HepG2 (cell line): ENCODE data around the genes PDF and NQO1.

DNA sequence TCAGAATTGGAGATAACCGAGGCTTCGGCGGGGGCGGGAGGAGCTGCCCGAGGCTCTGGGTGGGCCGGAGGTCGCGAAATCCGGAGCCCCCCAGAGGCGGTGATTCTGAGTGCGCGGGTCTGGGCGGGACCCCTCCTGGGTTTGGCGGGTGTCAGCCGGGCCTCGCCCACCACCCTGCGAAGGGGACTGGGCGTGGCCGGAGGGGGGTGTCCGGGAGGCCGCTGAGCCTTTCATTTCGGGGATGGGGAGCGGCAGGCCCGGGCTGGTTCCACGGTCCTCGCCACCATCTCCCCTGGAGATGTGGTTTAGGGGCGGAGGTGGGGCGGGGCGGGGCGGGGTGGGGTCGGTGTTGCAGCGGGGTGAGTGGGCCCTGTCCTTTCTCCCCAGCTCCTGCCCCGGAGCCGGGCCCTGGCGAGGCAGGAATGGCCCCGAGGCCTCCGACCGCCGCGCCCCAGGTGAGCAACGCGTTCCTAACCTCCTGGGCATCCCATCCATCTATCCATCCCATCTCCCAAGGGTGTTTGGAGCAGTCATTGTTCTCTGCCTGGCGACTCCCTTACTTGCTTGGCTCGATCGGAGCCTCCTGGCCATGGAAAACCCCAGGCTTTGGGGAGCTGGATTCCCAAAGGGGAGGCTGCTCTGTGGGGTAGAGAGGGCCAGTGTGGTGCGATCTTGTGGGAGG, 421 bp downstream of the ZFP90 start:
- RRBS, 2 experiments: 1 to 3% methylated on average over 19 of the region's 46 CpGs
CAGE:
- cytosol, long polyA minus RNA: no peak
- cytosol, long polyA plus RNA: no peak
- long polyA plus RNA: no peak
- nucleus, long polyA minus RNA: no peak
- nucleus, long polyA plus RNA: no peak

DNA sequence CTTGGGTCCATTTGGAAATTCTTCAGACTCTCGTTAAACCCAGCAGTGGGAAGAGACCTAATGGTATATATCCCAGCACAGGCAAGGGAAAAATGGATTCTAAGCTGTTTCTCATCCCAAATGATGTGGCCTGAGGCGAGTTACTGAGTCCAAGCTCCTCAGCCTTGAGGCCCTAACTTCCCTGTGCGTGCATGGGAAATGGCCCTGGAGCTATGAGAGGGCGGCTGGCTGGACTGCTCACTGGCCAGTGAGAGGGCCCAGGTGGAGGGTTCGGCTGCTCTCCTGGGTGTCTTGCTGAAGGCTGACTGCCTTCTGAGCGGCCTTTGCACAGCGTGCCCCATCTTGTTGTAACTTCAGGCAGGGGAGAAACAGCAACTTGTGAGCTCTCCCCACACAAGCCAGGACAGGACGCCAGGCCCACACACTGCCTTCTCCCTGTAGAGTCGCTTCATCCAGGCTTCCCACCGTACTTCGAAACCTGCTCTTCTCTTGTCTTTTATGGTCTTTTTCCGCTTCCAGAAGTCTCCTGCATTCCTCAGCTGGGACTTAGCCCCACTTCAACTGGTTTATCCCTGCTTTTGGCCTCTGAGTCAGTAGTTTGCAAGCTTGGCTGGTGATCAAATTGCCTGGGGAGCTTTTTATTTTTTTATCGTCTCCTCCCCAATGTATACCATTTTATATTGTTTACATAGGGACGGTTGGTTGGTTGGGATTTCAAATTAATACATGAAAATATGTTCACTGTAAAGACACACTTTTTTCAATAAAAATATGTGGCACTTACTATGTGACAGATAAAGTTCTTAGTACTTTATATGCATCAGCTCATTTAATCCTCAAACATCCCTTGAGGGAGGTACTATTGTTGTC, 13.4 kb downstream of the CDH3 start:
- RRBS, 2 experiments: no CpG with 5 or more reads among the region's 14 CpGs
CAGE:
- cytosol, long polyA minus RNA: no peak
- cytosol, long polyA plus RNA: no peak
- long polyA plus RNA: no peak
- nucleus, long polyA minus RNA: no peak
- nucleus, long polyA plus RNA: no peak

DNA sequence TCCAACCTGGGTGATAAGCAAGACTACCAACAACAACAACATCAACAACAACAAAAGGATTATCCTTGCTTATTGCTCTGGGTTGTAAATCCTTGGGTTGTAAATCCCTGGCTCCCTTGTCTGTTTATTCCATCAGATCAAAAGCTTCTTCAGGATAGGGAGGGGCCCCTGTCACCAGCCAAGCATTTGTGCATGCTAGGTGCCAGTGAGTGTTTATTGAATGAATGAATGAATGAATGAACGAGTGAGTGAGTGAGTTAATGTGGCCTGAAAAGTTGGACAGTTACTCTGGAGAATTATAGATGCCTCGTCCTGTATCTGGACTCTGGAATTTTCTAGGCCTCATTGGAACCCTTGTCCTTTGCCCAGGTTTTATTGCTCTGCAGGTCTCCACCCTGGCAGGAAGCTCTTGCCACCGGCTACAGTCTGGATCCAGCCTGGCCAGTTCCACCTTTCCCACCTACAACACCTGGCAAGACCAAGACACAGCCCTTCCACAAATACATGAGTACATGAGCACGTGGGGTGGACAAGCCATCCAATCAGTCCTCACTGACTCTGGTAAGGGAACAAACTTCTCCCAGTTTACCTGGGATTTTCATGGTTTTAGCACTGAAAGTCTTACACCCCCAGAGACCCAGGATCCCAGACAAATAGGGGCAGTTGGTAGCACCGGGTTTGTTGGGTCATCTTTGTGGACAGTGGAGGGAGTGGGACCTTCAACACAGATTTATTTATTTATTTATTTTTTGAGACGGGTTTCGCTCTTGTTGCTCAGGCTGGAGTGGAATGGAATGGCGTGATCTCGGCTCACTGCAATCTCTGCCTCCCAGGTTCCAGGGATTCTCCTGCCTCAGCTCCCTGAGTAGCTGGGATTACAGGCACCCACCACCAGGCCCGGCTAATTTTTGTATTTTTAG, 14.8 kb upstream of the CDH1 start:
- RRBS, 2 experiments: no CpG with 5 or more reads among the region's 10 CpGs
CAGE:
- cytosol, long polyA minus RNA: no peak
- cytosol, long polyA plus RNA: no peak
- long polyA plus RNA: no peak
- nucleus, long polyA minus RNA: no peak
- nucleus, long polyA plus RNA: no peak

DNA sequence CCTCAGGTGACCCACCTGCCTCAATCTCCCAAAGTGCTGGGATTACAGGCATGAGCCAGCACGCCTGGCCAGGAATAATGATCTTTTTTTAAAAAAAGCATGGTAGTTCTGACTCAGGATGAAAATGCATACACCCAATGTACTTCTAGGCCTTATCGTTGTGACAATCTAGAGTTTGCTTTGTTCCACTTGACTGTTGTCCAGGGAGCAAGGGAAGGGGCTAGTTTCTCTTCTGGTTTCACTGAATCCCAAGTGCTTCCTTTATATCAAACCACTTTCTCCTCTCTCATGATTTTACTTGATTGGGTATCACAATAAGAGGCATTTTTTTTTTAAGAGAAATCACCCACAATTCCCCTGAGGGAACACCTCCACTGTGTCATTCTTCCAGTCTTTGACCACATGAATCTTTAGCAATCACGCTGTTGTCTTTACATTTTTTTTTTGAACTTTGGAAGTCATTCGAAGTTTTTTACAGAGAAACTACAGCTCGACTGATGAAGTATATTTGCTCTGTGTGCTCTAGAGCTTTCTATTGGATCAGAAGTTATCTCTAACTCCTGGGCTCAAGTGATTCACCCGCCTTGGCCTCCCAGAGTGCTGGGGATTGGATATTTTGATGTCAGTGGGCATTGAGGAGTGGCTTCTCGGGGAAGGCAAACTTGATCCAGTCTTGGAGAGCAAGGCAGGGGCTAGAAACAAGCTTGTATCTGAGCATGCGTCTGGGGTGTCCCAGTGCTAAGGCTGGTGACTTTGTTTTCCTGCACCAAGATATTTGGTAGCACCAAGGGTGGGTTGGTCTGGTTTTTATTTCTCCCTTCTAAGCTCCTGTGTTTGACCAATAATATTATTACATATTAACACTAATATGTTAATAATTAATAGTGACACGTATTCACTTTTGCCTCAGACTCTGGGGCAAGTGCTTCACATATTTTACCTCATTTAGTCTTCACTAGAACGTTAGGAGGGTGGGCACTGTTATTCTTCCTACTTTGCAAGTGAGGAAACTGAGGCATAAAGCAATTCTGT, 3.1 kb downstream of the CDH1 start:
- RRBS, 2 experiments: no CpG with 5 or more reads among the region's 10 CpGs
CAGE:
- cytosol, long polyA minus RNA: no peak
- cytosol, long polyA plus RNA: no peak
- long polyA plus RNA: no peak
- nucleus, long polyA minus RNA: no peak
- nucleus, long polyA plus RNA: no peak

DNA sequence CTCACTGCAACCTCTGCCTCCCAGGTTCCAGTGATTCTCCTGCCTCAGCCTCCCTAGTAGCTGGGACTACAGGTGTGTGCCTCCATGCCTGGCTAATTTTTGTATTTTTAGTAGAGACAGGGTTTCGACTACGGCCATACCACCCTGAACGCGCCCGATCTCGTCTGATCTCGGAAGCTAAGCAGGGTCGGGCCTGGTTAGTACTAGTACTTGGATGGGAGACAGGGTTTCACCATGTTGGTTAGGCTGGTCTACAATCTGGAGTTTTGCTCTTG, 5.2 kb downstream of the CDH1 start:
- RRBS, 2 experiments: no CpG with 5 or more reads among the region's 8 CpGs
CAGE:
- cytosol, long polyA minus RNA: no peak
- cytosol, long polyA plus RNA: no peak
- long polyA plus RNA: no peak
- nucleus, long polyA minus RNA: no peak
- nucleus, long polyA plus RNA: no peak

- RRBS, 2 experiments: no CpG with 5 or more reads among the region's 6 CpGs
CAGE:
- cytosol, long polyA minus RNA: no peak
- cytosol, long polyA plus RNA: no peak
- long polyA plus RNA: no peak
- nucleus, long polyA minus RNA: no peak
- nucleus, long polyA plus RNA: no peak
Observed at GRCh38 chr16:69031800-69032252, 73.6 kb upstream of the HAS3 start.

DNA sequence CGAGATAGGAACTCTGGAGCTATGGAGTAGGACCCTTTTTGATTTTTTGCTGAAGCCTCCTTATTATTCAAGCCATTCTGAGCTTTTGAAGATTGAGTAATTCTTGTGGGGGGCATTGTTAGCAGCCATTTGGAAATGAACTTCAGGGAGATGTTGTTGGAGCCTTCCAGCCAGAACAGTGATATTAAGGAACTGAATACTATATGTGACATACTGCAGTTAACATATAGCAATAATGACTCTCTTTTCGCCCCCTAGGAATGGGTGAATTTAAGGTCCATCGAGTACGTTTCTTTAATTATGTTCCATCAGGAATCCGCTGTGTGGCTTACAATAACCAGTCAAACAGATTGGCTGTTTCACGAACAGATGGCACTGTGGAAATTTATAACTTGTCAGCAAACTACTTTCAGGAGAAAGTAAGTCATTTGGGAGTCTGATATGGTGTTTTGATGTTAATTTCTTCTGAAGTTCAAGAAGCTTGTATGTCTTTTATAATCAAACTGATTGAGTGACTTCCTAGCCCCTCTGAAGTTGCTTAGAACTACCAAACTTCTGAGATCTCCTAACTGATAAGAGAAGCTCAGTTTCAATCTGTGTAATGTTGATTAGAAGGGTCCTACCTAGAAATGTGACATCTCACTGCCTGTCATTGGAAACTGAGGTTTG, 885 bp downstream of the UTP4 start:
- RRBS, 2 experiments: no CpG with 5 or more reads among the region's 6 CpGs
CAGE:
- cytosol, long polyA minus RNA: no peak
- cytosol, long polyA plus RNA: no peak
- long polyA plus RNA: no peak
- nucleus, long polyA minus RNA: no peak
- nucleus, long polyA plus RNA: no peak

DNA sequence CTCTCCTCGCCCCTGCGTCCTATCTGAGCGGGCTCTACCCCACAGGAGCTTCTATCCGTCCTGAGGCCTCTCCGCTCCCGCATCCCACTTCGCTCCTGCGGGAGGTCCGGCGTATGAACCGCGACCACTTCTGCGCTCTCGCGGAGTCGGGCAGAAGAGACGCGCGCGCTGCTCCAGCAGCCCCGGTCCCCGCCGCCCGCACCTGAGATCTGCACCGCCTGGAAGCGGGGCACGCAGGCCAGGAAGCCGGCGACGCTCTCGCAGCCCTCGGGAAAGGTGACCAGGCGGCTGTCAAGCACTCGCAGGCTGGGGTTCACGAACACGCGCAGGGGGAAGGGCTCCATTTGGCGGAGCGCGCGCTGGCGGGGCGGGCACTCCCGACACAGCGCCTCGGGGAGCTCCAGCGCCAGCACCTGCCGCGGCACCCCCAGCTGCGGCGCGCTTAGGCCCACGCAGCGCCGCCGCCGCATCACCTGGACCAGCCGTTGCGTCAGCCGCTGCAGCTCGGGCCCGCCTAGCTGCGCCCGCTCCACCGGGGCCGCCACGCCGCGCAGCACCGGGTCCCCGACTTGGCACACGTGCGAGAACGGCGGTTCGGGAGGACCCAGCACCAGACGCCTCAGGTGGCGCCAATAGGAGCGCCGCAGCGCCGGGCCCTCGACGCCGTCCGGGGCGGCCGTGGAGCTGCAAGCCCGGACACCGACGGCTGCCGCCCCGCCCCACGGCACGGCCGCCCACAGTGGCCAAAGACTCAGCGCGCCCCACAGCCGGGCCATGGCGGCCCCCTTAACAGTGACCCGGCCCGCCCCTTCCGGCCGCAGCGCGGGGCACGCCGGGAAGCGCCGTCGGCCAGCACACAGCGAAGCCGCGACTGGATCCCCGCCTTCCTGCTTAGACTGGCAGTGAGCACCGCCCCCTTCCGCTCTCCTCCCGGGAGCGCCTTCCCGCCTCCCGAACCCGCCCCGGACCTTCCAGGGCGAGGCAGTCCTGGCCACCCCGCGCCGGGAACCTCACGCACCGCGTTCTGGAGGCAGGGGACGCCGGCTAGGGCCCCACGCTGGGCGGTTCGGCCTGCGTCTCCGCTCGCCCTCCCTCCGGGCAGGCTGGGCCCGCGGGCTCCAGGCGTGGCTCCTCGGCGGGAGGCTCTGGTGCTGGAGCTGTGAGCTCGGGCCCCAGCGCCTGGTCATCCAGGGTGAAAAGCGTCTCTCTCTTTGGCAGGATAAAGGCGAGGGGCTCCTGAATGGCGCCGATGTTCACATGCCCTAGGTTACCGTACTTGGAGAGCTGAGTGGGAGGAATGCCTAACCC, at the start of gene PDF:
Gene PDF, minus strand, starts transcription at position 794 of the 1,308 bp plus-strand sequence.
- RRBS, 2 experiments: 1% methylated on average over 65 of the region's 151 CpGs
CAGE:
- cytosol, long polyA minus RNA: no peak
- cytosol, long polyA plus RNA: no peak
- long polyA plus RNA: no peak
- nucleus, long polyA minus RNA: no peak
- nucleus, long polyA plus RNA: no peak

DNA sequence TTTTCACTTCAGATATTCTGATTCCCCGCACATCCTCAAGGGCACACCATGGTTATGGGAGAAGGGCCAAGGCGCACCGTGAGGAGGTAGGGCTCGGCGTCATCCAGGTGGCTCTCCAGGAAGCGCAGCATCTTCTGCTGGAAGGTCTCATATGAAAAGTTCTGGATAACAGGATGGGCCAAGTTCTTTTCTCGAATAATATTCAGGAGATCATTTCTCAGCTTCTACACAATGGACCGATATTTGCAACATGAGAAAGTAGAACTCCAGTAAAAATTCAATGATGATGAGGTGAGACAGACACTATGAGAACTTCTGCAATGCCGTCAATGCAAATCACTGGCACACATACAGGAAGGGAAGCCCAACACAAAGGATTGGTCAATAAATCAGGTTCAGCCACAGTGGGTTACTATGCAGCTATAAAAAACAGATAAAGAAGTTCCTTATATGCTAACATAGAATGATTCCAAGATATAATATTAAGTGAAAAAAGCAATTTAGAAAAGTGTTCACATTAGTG, 15.3 kb downstream of the TERF2 start:
- RRBS, 2 experiments: no CpG with 5 or more reads among the region's 9 CpGs
CAGE:
- cytosol, long polyA minus RNA: no peak
- cytosol, long polyA plus RNA: no peak
- long polyA plus RNA: no peak
- nucleus, long polyA minus RNA: no peak
- nucleus, long polyA plus RNA: no peak

DNA sequence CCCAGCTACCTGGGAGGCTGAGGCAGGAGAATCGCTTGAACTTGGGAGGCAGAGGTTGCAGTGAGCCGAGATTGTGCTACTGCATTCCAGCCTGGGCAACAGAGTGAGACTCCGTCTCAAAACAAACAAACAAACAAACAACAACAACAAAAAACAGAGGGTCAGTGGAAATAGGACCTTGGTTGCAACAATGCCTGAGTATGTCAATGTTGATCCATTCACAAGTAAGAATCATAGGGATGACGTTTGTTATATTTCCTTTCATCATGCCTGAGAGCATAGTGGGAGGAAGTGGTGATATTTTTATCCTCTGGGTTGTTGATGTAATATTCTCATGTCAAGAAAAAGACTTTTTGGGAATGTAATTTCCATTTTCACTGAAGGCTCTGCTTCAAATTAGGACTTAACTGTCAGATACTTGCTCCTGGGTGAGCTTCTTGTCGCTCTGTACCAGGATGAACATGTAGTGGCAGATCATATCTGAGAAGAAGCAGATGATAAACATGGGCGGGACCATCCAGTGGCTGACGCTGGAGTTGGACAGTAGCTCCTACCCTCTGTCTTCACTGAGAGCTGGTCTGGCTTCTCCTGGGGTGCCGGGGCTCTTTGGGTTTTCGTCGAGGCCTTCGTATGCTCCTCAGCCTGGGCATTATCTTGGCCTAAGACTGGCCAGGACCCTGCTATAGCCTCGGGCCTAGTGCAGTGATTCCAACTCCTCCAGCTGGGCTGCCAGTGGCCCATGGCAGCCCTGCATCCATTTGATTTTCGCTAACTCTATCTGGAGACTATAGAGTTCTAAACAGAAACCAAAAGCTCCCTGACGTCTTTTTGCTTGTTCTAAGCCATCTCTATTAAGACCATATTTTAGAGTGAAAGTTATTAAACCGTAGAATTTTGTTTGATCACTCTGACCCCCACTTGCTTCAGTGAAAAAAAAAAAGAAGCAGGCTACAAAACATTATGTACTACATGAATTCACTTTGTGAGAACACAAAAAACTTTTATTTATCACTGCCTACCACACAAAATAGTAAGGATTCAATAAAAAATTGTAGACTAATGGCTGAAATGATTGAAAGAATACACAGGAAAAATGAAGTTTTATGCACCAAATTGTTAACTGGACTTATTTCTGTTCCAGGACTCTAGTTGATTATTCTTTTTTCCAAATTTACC, 19.7 kb downstream of the CYB5B start:
- RRBS, 2 experiments: no CpG with 5 or more reads among the region's 15 CpGs
CAGE:
- cytosol, long polyA minus RNA: no peak
- cytosol, long polyA plus RNA: no peak
- long polyA plus RNA: no peak
- nucleus, long polyA minus RNA: no peak
- nucleus, long polyA plus RNA: no peak

DNA sequence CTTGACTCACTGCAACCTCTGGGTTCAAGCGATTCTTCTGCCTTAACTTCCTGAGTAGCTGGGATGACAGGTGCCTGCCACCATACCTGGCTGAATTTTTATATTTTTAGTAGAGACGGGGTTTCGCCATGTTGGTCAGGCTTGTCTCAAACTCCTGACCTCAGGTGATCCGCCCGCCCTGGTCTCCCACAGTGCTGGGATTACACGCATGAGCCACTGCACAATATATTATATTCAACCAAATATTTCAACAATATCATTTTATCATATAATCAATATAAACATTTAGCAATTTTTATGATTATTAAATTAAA, 34.2 kb upstream of the NFAT5 start:
- RRBS, 2 experiments: no CpG with 5 or more reads among the region's 6 CpGs
CAGE:
- cytosol, long polyA minus RNA: no peak
- cytosol, long polyA plus RNA: no peak
- long polyA plus RNA: no peak
- nucleus, long polyA minus RNA: no peak
- nucleus, long polyA plus RNA: no peak

GRCh38 chr16:69726055-69727204, at the start of gene NQO1:
Gene NQO1 (minus strand): TSS chr16:69726560.
- RRBS, 2 experiments: 3% methylated on average over 5 of the region's 41 CpGs; no CpG with 5 or more reads in 1 of the 2 experiments
CAGE:
- cytosol, long polyA minus RNA: start-site peak on the plus strand at chr16:69726538-69726585, 13 reads; start-site peak on the minus strand at chr16:69726556-69726562, 10,726 reads; start-site peak on the plus strand at chr16:69726716-69726782, 9 reads; start-site peak on the plus strand at chr16:69726844-69726856, 11 reads
- cytosol, long polyA plus RNA: start-site peak on the minus strand at chr16:69726555-69726562, 3,965 and 5,542 reads in 2 replicates; start-site peak on the plus strand at chr16:69726713-69726804, 7 and 11 reads in 2 replicates
- long polyA plus RNA: start-site peak on the plus strand at chr16:69726524-69726636, 12 and 8 reads in 2 replicates; start-site peak on the minus strand at chr16:69726556-69726584, 7,514 and 5,067 reads in 2 replicates; start-site peak on the plus strand at chr16:69726685-69726856, 10 and 7 reads in 2 replicates
- nucleus, long polyA minus RNA: no peak
- nucleus, long polyA plus RNA: start-site peak on the minus strand at chr16:69726533-69726562, 1,728 and 3,032 reads in 2 replicates; start-site peak on the plus strand at chr16:69726662-69726792, 8 and 14 reads in 2 replicates

DNA sequence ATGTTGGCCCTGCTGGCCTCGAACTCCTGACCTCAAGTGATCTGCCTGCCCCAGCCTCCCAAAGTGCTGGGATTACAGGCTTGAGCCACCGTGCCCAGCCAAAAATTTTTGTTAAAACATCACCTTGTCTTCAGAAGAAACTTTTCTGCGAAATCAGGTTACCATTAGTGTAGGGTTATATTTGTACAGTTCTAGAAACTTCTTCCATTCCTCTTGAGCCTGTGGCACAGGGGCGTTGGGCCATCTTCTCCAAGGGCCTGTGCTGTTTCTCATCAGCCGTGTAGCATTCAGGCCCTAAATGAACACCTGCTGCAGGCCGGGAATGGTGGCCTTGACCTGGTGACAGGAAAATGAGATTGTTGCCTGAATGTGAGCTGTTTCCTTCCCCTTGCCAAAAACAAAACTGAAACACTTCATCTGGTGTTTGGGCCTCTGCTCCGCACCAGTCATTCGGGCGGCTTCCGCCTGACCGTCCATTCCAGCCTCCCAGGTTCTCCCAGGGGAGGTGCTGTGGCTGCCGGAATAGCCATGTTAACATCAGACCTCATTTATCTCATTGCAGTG, 61.6 kb downstream of the WWP2 start:
- RRBS, 2 experiments: no CpG with 5 or more reads among the region's 12 CpGs
CAGE:
- cytosol, long polyA minus RNA: no peak
- cytosol, long polyA plus RNA: no peak
- long polyA plus RNA: no peak
- nucleus, long polyA minus RNA: no peak
- nucleus, long polyA plus RNA: no peak

- RRBS, 2 experiments: no CpG with 5 or more reads among the region's 3 CpGs
CAGE:
- cytosol, long polyA minus RNA: no peak
- cytosol, long polyA plus RNA: no peak
- long polyA plus RNA: no peak
- nucleus, long polyA minus RNA: no peak
- nucleus, long polyA plus RNA: no peak
Observed at GRCh38 chr16:69833272-69833748, 71.2 kb downstream of the WWP2 start.

- RRBS, 2 experiments: no CpG with 5 or more reads among the region's 14 CpGs
CAGE:
- cytosol, long polyA minus RNA: no peak
- cytosol, long polyA plus RNA: no peak
- long polyA plus RNA: no peak
- nucleus, long polyA minus RNA: no peak
- nucleus, long polyA plus RNA: no peak
Observed at GRCh38 chr16:69861339-69862203, 89.6 kb upstream of the CLEC18A start.

- RRBS, 2 experiments: no CpG with 5 or more reads among the region's 15 CpGs
CAGE:
- cytosol, long polyA minus RNA: no peak
- cytosol, long polyA plus RNA: no peak
- long polyA plus RNA: no peak
- nucleus, long polyA minus RNA: no peak
- nucleus, long polyA plus RNA: no peak
Observed at GRCh38 chr16:69942144-69942666, 8.9 kb upstream of the CLEC18A start.

DNA sequence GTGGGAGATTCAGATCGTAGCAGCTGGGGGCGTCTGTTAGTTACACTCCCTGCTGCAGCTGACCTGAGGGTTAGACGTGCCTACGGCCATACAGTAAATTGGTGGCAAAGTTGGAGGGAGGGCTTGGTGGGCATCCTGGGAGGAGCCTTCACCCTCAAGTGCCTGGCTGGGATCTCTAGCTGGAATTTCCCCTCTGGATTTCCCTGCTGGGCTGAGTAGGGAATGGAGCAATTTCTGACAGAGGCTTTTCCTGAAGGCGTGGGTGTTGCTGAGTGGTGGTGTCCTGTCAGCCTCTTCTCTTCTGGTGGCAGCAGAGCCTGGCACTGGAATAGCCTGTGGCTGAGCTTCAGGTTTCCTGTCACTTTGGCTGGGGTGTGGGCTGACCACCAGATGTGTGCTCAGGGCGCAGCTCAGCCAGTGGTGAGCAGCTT, 6.5 kb downstream of the FCSK start:
- RRBS, 2 experiments: no CpG with 5 or more reads among the region's 6 CpGs
CAGE:
- cytosol, long polyA minus RNA: no peak
- cytosol, long polyA plus RNA: no peak
- long polyA plus RNA: no peak
- nucleus, long polyA minus RNA: no peak
- nucleus, long polyA plus RNA: no peak

- RRBS, 2 experiments: no CpG with 5 or more reads among the region's 21 CpGs
CAGE:
- cytosol, long polyA minus RNA: no peak
- cytosol, long polyA plus RNA: no peak
- long polyA plus RNA: no peak
- nucleus, long polyA minus RNA: no peak
- nucleus, long polyA plus RNA: no peak
Observed at GRCh38 chr16:70589718-70590567, 56.4 kb upstream of the IL34 start.

GRCh38 chr16:70673851-70674653, 11.8 kb downstream of the MTSS2 start:
- RRBS, 2 experiments: no CpG with 5 or more reads among the region's 14 CpGs
CAGE:
- cytosol, long polyA minus RNA: start-site peak on the minus strand at chr16:70673965-70674035, 16 reads
- cytosol, long polyA plus RNA: no peak
- long polyA plus RNA: no peak
- nucleus, long polyA minus RNA: start-site peak on the minus strand at chr16:70673994-70674006, 22 reads; start-site peak on the minus strand at chr16:70674105-70674176, 82 reads
- nucleus, long polyA plus RNA: start-site peak on the minus strand at chr16:70674306-70674311, 85 and 56 reads in 2 replicates

DNA sequence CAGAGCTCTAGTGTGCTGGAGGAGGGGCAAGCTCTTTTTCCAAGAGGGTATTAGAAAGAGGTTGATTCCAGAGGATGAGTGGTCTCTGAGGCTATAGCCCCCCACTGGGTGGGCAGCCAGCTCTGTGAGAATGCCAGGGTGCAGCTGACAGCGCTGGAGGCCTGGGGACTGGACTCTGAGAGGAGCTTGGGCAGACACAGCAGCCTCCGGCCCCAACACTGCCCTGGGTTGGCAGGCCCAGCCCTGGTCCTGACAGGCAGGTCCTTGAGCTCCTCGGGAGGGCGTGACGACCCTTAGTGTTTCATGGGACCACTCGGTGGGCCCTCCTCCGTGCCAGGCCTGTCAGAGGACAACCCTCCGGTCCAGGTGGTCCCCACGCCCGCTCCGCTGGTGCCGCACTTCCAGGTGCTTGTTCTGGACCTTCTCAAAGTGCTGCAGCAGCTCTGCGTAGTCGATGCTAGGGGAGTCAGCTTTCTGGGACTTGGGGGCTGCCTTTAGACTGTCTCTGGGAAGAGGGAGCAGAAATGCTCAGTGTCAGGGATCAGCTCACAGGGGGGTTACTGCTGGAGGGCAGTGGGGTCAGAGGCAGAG, 1.8 kb upstream of the MTSS2 start:
- RRBS, 2 experiments: no CpG with 5 or more reads among the region's 14 CpGs
CAGE:
- cytosol, long polyA minus RNA: no peak
- cytosol, long polyA plus RNA: no peak
- long polyA plus RNA: no peak
- nucleus, long polyA minus RNA: no peak
- nucleus, long polyA plus RNA: no peak